Epidermal melanocyte (primary cell): Measurements from ENCODE around the genes CCDC149 and SLC34A2.

GRCh38 chr4:22504153-22504965 is 11.5 kb downstream of the ADGRA3 start:
- RRBS, result no CpG with 5 or more reads among the region's 11 CpGs

GRCh38 chr4:23818935-23819671 is 70.7 kb downstream of the PPARGC1A start:
- RRBS, result no CpG with 5 or more reads among the region's 1 CpG

GRCh38 chr4:24261234-24261756 is 323.1 kb downstream of the DHX15 start:
- RRBS, result no CpG with 5 or more reads among the region's 4 CpGs

DNA sequence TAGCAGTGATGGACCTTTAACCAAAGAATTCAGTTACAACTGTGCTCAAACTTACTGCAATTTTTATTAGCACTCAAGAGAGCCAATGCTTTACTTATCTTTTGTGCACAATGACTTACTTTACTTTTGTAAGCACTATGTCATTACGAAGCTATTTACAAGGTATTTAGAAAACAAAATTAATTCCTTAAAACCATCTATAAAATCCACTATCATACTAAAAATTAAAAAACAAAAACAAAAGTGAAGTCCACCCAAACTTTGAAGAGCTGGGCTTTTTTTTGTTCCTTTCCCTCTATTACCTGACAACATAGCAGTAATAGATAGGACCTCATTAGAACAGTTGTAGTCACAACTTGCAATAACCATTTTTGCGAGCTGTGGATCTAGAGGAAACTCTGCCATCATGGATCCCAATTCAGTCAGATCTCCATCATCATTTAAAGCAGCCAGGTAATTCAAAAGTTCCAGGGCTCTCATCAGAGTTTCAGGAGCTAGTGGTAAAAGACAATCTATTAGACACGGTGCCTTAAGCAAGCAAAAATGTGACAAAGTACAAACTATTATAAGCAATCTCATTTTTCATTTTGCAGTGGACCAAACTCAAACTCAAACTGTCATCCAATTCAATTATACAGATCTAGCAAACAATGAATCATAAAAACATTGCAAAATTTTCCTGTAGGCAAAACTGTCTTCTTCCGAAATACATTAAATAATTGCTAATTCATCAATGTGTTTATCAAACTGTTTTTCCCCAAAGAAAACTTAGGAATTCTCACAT is 44.4 kb downstream of the DHX15 start:
- RRBS, result no CpG with 5 or more reads among the region's 4 CpGs

DNA sequence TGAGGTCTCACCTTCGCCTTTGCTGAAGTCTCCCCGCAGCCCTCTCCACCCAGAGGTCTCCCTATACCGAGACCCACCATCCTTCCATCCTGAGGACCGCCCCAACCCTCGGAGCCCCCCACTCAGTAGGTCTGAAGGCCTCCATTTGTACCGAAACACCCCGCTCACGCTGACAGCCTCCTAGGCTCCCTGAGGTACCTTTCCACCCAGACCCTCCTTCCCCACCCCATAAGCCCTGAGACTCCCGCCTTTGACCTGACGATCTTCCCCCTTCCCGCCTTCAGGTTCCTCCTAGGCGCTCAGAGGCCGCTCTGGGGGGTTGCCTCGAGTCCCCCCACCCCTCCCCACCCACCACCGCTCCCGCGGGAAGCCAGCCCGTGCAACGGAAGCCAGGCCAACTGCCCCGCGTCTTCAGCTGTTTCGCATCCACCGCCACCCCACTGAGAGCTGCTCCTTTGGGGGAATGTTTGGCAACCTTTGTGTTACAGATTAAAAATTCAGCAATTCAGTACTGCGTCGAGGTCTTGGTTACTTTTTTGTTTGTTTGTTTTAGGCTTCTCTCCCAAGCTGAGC is 5.0 kb downstream of the SOD3 start:
- RRBS, result no CpG with 5 or more reads among the region's 25 CpGs

DNA sequence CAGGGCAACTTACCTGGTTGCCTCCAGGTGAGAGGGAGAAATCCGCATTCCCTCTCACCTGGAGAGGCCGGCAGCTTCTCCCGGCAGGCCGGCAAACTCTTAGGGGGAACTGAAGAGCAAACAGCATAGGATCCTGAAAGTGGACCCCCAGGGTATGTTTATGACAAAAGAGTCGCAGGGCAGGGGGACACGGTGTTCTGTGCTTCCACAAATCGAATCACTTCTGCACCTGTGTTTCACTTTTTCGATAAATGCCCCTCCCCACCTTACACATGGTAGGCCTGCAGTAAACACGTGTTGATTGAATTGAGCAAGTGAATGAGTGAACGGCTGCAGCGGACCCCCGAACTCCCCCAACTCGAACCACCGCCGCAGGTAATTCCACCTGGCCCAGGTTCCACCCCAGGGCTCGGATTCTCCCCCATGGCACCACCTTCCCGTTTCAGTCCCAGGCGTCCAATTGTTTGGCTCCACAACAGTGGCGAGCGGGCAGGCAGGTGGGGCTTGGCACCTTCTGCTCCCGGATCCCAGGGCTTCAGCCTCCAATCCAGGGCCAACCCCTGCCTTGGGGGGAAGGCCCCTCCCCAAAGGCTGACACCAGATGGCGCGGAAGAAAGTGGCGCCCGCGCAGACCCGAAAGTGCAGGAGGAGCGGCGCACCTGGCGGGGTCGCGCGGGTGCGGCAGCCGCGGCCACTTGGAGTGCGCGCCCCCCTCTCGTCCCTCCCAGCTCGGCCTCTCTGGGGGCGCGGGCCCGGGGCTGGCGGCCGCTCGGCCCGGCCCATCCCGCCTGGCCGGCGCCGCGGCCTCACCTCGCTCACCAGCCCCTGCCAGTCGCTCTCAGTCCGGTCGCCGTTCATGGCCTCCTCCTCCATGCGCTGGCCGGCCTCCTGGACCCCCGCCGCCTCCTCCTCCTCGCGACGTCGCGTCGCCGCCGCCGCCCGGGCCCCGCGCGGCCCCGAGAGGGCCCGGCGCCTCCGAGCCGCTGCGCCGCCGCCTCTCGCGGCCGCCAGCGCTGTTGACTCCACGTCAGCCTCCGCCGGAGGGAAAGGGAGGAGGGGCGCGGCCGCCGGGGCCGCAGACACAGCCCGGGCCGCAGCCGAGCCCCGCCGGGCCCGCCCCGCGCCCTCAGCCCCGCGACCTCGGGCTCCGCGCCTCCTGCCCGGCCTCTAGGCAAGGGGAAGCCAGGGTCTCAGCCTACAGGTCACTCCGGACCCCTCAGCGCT is at the start of gene CCDC149:
CCDC149 (minus strand) TSS at position 1,036 of the 1,224 bp plus-strand sequence.
- RRBS, result 2% methylated on average over 48 of the region's 110 CpGs

- RRBS, result no CpG with 5 or more reads among the region's 5 CpGs
Observed at GRCh38 chr4:25029236-25029711, 1.5 kb downstream of the LGI2 start.

GRCh38 chr4:25154952-25155151 is 5.4 kb downstream of the SEPSECS start:
- RRBS, result no CpG with 5 or more reads among the region's 2 CpGs

DNA sequence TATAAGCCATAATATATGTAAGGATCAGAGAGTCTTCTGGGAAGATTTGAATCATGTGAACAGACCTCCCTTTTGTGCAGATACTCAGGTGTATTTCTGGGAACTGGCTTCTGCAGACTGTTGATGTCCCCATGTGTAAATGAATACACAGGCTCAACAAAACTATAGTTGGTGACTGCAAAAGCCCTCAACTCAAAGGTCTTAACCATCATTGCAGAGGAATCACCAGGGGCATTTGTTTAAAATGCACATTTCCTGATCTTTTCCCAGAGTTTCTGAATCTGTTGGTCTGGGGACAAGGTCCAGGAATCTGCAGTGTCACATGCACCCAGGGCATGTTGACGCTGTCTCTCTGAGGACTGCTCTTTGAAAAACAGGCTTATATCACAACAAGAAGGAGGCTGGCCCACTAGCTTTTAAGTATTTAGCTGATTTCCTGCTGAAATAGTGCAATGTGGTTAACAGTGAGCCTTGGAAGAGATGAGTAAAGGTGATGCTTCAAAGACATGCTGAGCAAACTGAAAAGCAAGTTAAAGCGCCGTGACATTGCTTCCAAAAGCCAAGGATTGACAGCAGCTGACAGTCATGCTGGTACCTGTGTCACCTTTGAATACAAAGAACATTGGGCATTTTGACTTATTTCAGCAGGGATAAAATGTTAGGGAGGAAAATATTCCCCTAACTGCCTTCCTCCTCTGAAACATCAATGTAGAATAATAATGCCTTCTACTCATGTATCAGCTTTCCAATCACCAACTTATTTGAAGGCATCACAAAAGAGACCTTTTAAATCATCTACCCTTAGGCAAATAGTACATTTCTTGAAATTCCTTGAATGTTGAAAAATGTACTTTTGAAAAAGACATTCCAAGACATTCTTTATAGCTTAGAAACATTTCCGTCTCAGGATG is 18.6 kb upstream of the SEPSECS start:
- RRBS, result no CpG with 5 or more reads among the region's 4 CpGs

DNA sequence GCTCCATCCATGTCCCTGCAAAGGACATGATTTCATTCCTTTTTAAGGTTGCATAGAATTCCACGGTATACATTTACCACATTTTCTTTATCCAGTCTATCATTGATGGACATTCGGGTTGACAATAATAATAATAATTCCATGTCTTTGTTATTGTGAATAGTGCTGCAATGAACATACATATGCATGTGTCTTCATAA is 27.9 kb upstream of the ZCCHC4 start:
- RRBS, result no CpG with 5 or more reads among the region's 2 CpGs

GRCh38 chr4:25313487-25313770 is 855 bp downstream of the ZCCHC4 start:
- RRBS, result 0% methylated on average over 1 of the region's 12 CpGs

DNA sequence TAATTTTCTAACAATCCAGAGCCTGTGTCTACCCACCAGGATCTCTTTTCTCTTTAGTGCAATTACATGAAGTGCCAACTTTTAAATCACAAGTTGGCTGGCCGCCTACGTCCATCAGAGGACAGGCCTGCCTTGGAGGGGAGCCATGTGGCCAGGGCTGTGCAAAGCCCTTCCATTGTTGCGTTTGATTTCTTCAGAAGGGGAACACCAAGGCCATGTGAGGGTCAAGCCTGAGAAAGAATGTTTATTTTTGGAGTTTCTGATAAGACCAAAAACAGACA is 63.3 kb downstream of the ANAPC4 start:
- RRBS, result no CpG with 5 or more reads among the region's 3 CpGs

DNA sequence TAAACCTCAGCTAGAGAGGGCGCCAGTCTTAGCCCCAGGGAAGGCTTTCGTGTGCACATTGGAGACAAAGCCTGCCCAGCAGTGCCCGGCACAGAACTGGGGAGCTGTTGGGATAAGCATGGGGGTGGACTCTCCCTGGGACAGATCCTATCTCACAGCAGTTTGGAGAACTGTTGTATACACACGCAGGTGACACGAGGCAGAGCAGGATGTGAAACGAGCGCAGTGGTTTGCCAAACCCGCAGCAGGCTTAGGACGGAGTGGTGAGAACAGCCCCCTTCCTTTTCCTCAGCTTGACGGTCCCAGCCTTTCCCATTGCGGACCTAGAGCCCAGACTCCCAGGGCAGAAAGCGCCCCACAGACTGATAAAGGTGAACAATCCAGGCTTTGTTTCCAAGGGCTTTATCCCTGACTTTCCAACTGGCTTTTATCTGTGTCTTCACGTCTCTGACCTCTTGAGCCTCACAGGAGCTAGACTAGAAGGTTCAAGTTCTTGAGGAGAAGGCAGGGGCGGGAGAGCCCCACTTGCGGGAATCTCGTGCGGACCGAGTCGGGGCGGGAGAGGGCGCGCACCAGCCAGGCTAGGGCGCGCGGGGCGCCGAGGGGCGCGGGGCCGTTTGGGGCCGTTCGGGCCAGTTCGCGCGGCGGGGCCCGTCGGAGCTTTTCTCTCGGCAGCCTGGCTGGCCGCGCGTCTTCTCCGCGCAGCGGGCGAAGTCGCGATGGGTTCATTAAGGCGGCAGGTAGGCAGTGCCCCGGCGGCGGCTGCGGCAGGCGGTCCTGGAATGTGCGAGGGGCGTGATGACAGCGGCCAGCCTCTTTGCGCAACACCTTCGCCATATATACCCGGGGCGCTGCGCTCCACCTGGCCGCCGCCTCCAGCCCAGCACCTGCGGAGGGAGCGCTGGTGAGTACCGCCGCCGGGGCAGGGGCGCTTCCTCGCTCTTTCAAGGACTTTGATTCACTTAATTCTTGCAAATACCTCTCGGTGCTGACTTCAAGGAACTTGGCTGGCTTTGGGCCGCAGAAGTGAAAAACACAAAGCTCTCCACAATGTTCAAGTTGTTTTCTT is at the start of gene SLC34A2:
SLC34A2 (plus strand) TSS at position 865 of the 1,069 bp plus-strand sequence.
- RRBS, result 6% methylated on average over 18 of the region's 73 CpGs

DNA sequence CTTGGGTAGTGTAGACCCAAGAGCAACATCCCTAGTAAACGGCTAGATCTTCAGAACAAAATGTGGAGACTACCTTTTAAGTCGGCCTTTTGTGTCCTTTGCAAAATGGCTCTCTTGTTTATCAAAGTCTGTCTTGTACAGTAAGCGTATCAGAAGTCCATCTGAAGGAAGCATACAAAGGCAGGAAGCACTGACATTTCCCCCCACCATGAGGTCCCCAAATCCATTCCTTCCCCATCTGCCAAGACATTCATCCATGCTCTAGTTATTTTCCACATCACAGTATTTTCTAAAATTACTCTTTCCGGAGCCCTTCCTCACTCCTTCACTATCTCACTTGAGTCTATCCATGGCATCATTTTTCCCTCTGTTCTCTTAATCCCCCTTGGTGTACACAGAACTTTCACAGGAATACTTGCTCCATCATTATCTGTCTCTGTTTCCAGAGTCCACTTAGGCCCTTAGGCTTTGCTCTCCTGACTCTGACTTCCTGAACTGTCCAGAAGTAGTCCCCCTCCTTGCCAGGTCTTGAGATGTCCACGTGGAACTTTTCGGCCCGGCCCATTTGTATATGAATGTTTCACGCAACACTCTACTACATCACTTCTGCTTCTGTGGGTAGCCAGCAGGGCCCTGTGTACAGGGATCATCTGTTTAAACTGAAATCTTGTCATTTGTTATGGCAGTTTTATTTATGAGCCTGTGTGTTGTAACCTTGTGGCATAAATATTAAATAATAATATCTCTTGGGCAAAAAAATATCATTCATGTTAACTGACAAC is 2.1 kb downstream of the SEL1L3 start:
- RRBS, result no CpG with 5 or more reads among the region's 8 CpGs

- RRBS, result no CpG with 5 or more reads among the region's 4 CpGs
Observed at GRCh38 chr4:25870098-25870659, 7.4 kb upstream of the SEL1L3 start.

GRCh38 chr4:26022007-26022836 is 108.2 kb downstream of the SMIM20 start:
- RRBS, result no CpG with 5 or more reads among the region's 13 CpGs

DNA sequence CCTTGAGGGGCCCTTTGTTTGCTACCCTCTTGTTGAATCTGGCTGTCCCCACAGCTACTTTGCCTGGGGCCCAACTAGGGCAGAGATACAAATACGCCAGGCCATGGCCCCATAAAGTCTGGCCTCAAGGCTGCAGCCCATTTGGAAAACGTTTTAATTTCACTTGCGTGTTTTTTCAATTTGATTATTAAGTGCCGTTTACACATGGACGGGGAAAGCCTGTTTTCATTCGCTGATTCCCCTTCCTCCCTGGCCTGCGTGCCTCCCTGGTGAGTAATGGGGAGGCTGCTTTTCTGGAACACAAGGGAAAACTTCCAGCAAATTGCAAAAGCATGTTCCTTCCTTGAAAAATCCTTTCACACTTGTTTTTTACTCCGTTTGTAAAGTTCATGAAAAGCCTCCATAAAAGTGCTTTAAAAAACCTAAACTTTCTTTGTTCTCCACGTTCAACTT is 134.5 kb downstream of the SMIM20 start:
- RRBS, result no CpG with 5 or more reads among the region's 9 CpGs

- RRBS, result no CpG with 5 or more reads among the region's 3 CpGs
Observed at GRCh38 chr4:26223127-26223516, 97.7 kb upstream of the RBPJ start.

GRCh38 chr4:26345680-26346654 is 25.2 kb downstream of the RBPJ start:
- RRBS, result no CpG with 5 or more reads among the region's 9 CpGs

- RRBS, result no CpG with 5 or more reads among the region's 2 CpGs
Observed at GRCh38 chr4:26362561-26363045, 41.8 kb downstream of the RBPJ start.